ENCODE measurements around a stretch of chr1.

DNA sequence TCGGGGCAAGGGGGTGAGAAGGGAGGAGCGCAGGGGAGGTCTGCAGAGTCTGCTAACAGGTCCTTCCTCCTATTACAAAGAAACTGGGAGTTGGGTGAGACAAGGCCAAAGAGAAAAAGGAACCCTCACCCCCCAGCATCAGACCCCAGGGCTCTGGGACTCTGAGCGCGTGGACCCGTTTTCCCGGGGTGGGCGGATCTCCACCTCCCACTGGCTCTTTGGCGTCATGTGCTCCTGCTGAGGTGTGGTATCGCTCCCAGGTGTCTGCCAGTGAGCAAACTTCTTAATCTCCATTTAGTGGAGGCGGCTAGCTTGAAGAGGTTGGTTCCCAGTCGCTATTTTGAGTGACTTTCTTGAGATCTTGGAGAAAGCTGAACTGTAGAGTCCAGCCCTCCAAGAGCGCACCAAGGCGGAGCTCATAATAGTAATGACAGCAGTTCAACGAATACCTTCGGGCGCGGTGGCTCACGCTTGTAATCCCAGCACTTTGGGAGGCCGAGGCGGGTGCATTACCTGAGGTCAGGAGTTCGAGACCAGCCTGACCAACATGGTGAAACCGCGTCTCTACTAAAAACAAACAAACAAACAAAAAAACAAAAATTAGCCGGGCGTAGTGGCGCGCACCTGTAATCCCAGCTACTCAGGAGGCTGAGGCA, 674 bp downstream of the MTARC1 start:
- RRBS: no CpG with 5 or more reads among the region's 27 CpGs

GRCh38 chr1:220818733-220819078, 32.0 kb downstream of the MTARC1 start:
- RRBS: no CpG with 5 or more reads among the region's 14 CpGs

DNA sequence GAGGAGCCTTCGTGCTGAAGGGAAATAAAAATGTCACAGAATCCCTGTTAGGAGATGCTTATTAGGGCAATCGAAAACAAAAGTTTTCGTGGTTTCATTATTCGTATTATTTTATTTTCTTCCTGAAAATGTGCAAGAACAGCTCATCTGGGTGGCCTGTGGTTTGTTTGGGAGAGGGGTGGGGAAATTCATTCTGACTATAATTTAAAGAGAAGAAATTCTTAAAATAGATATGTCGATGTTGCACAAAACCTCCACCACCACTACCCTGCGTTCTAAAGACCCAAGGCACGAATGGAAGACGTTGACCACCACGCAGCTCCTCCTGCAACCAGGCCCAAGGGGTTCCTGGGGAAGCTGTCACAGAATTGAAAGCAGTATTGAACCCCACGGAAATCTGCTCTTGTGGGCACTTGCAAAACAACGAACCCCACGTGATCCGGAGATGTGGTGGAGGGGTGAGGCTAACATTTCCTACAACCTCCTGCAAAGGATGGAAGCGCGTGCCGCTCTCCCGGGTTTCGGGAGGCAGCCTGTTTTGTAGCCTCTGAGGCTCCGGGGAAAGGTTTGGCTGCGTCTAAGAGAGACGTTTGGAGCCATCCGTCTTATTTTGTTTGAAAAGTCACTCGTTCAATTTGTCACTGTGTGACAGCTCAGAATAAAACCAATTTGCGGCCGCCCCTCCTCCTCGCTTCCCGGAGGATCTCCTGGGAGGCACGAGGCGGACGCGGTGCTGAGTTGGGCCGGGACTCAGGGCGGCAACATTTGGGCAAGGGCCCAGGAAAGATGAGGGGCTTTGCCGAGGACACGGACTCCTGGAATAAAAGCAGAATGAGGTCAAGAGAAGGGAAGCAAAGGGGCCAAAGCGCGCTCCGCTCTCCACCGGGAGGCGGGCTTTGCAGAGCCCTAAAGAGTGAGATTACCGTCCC, 854 bp upstream of the HLX start:
- RRBS: 2% methylated on average over 14 of the region's 41 CpGs

DNA sequence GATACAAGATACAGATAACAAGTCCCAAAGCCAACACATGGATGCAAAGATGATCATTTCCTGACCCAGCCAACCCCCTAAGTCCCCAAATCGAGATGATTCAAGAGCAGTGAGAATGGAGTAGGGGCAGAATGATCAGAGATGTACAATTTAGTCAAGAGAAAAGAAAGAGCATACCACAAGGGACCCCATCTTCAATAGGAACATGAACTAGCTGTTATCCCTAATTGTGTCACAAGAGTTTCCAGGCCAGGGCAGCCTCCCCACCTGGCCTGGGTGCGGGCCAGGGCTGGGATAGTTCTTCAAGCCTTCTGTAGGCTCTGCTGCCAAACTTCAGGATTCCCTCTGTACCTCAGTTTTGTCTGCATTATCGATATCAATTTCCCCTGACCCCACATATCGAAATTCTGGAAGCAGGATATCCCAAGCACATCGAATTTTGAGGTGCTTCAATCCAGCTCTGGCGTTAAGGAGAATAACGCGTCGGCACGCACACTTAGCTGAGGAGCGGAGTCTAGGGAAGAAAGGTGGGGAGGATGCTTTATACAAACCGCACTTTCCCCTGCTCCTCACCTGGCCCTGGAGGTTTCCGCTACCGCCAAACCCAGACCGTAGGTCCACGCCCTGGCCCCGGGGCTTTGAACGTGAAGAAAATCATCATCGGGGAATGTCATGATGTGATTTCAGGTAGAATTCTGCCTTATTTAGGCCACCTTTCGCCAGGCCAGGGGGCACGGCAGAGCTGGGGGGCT, 7.3 kb downstream of the HLX start:
- RRBS: no CpG with 5 or more reads among the region's 21 CpGs

DNA sequence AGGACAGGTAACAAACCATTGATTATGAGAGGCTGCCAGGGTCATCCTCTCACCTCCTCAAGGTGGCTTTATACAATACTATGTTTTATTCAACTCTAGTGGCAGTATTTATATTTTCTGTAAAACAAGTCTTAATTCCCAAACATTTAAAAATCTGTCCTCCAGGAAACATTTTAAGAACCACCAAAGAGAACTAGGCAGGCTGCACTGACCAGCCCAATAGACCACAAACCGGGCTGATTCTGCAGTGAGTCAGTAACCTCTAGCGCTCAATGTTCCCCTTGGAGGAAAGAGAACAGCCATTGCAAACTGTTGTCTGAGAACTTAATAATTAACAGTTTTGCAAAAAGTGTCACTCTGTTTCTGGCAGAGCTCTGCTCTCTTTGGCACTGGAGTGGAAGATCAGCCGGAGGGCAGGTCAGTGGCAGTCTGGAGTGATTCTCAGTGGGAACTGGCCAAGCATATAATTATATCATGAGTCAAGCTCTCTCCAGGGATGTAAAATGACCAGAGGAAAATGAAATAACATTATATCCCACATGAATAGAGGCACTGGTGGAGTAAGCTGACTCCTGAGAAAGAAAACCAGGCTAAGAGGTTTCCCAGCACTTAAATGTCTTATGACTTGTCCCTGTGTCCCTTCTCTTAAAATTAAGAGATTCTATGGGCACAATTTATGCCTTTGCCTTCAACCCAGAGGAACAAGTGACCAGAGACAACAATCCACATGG, 238.3 kb downstream of the HLX start:
- RRBS: no CpG with 5 or more reads among the region's 3 CpGs

DNA sequence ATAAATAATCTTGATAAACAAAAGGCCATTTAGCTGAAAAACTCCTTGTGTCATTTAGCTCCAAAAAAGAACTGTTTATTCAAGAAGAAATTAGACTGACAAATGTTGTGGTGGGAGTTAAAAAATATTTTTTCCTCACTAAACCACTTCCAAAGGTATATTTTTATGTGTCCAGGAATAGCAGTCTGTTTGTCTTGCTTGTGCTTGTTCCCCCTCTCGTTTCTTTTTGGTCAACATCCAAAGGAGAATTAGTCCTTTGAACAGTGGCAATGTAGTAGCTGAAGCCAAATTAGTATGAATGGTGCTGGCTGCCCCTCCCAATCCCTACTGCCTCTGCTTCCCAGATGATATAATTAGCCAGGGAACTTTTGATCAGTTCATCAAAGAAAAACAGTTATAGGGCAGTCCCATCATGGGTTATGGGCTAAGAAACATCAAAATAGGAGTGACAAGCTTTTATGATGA, 238.9 kb downstream of the HLX start:
- RRBS: no CpG with 5 or more reads among the region's 1 CpG

- RRBS: no CpG with 5 or more reads among the region's 1 CpG
Measured at GRCh38 chr1:221335071-221335662, 406.7 kb downstream of the DUSP10 start.

DNA sequence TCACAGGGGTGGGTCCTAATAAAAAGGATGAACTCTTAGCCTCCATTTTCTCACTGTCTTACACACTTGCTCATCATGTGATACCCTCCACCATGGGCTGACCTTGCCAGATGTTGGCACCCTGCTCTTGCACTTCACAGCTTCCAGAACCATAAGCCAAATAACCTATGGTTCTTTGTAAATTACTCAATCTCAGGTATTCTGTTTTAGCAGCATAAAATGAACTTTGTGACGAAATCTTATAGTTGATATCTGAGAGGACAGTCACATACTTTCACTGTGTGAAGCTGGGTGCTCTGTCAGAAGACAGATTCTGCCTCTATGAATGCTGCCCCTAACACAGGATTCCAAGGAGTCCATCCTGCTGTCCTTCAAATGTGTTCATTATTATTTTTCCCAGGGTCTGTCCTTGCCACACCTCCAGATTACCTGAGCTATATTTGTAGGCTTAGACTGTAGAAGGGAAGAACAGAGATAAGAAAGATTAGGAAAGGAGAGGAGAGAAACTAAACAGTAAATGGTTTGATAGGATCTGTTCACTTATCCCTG, 13.8 kb downstream of the DUSP10 start:
- RRBS: no CpG with 5 or more reads among the region's 1 CpG

DNA sequence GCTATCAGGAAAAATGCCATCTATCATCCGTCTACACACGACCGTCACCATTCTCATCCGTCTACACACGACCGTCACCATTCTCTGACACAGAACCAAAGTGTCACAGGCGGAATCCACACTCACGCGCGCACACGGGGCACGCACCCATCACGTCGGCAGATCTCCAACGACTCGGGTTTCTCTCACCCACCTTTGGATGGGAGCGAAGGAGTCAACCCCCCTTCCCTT, 993 bp downstream of the DUSP10 start:
- RRBS: no CpG with 5 or more reads among the region's 17 CpGs

GRCh38 chr1:221778431-221779274, 36.8 kb upstream of the DUSP10 start:
- RRBS: no CpG with 5 or more reads among the region's 9 CpGs

DNA sequence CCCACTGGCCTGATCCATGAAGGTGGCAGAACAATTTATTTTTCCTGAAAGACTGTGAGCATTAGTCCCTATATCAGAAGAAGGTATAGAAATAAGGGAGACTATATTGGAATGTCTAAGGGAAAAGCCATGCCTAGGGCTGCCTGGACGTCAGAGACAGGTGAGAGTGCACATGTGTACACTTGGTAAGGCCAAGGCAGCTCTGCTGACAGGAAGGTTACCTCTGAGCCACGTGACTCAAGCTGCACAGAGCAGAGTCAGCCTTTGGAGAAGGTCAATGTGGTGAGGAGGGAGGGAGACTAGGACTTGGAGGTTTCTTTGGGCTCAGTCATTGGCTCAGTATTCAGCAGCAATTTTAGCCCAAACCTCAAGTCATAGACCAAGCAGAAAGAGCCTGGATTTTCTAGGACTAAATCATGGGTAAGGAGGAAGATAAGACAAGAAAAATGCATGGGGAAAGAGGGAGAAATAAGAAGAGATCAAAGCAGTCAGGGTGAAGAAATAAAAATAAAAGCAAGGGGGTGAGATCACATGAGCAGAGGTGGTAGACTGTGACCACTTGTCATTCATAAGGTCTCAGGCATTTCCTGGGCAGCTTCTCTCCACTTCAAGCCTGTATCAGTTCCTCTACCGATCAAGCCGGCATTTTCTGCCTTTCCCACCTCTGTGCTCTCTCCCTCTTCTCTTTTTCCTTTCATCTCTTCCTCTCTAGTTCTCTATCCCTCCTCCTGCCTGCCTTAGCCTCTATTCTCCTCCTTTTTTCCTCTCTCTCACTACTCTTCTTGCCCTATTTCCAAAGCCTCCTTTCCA, 51.6 kb upstream of the DUSP10 start:
- RRBS: no CpG with 5 or more reads among the region's 4 CpGs

DNA sequence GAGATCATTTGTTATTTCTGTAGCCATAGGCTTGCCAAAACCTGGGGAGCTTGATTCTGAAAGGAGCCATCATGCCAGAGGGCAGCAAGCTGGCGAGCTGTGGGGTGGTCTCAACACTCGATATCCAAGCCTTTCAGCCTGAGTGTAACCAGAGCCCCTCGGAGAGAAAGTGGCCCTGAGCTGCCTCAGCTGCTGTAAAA, 298.4 kb upstream of the DUSP10 start:
- RRBS: no CpG with 5 or more reads among the region's 3 CpGs

DNA sequence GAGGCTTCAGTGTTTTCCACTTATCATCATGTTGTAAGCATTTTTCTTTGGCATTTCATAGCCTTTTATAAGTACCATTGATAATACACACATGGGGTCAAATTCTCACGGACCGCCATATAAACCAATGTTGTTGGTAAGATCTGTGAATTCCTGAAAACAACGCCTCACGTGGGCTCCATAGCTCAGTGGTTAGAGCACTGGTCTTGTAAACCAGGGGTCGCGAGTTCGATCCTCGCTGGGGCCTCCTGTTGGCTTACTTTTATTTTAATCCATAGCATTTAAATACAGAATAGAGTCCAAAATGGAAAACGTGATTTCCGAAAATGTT, 83.1 kb downstream of the HHIPL2 start:
- RRBS: no CpG with 5 or more reads among the region's 10 CpGs

DNA sequence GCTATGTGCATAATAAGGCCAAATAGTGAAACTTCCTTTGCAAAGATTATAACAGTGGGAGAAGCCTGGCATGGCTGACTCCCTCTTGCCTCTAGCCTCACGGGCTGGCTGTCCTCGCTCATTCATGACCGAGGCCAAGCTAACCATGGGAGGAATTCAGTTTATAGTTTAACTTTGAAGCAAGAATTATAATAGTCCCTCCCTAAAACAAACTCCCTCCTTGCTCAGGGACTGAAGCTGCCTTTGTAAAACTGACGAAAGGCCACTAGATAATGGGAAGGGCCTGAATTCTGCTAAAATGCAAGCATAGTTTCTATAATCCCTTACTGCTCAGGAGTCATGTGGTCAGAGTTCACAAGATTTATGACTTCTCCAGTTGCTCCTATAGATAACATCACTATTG, 26.7 kb downstream of the HHIPL2 start:
- RRBS: no CpG with 5 or more reads among the region's 4 CpGs

GRCh38 chr1:222622753-222623000, 4.8 kb downstream of the MIA3 start:
- RRBS: no CpG with 5 or more reads among the region's 2 CpGs

GRCh38 chr1:222711132-222711668, 1.1 kb downstream of the AIDA start:
- RRBS: no CpG with 5 or more reads among the region's 15 CpGs

DNA sequence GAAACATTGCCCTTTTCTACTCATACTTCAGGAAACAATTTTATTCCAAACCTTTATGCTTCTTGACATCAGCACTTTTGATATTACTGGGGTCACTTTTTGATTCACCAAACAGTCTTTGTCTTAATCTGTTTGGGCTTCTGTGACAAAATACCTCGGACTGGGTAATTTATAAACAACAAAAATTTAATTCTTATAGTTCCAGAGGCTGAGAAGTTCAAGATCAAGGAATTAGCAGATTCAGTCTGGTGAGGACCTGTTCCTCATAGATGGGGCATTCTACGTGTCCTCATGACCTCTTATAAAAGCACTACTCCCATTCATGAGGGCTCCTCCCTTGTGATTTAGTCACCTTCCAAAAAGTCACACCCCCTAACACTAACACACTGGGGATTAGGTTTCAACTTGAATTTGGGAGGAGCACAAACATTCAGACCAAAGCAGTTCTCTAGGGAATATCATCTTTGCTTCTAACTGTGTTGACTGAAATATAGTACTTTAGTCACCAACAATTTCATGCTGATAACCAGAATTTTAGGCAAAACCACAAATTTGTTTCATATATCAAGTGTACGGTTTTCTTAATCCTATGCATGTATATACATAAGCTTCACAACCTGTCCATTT, 141.5 kb downstream of the TLR5 start:
- RRBS: no CpG with 5 or more reads among the region's 3 CpGs

- RRBS: no CpG with 5 or more reads among the region's 19 CpGs
Measured at GRCh38 chr1:223027412-223028162, 115.5 kb downstream of the TLR5 start.